Parietal lobe (tissue), 2 donors: ENCODE results near the genes SH3GLB2 and MIGA2.

DNA sequence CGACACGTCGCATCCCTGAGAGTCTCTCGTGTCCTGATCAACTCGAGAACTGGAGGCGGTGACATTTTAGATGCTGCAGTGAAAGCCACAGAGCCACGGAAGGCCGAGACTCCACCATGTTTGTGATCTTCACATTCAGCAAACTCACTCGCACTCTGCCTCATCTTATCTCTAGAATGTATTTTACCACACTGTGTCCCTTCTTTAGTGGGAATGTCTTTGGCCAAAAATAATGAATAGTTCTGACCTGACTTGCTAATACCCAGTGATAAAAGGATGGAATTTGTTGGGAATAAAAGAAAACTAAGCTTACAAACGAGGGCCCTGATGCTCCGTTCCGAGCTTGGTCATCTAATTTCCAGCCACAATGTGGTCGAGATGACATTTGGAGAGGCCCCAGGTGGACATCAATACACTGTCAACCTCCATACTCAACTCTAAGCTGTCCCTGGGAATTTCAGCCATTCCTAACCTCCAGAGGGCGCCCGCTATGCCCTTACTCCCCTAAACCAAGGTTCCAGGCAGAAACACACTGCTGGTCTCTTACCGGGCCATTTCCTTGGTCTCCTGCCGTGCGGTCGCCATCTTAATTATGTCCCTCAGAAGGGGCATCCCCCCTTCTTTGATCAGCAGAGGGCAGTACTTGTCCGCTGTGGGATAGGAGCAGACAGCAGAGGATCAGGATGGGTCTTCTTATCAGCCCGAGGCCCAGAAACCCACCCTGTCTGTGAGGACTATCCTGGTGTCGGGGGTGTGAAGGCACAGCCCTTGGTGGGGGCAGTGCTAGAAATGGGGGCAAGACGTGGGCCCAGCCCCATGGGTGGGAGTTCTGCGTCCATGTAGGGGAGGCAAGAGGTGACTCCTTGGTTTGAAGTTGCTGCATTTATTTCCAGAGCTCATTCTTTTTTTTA lies 9.2 kb upstream of the ZDHHC12 start:
- RAMPAGE, long total RNA, result no peak

DNA sequence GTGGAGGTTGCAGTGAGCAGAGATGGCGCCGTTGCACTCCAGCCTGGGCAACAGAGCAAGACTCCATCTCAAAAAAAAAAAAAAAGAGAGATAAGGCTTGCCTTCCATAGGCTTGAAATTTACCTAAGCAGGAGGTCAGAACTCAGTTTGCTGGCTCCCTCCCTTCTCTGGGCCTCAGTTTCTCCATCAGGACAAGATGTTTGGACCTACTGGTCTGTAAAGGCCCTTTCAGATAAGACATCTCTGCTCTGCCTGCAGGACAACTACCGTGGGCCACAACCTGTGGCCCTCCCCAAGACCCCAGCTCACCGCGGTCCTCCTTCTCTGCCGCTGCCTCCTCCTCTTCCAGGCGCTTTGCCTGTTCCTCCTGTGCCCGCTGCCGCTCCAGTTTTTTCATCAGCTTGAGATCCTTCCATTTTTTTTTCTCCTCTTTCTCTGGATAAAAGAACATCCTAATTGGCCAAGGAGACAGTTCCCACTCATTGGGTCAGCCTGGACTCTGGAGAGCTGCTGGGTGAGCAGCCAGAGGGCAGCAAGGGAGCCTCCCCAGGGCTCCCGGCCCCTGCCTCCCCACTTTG lies 1.1 kb downstream of the SPOUT1 start:
- RAMPAGE, long total RNA, result no peak

- RAMPAGE, long total RNA, result no peak
Measured at GRCh38 chr9:128881561-128881785, 277 bp downstream of the KYAT1 start.

DNA sequence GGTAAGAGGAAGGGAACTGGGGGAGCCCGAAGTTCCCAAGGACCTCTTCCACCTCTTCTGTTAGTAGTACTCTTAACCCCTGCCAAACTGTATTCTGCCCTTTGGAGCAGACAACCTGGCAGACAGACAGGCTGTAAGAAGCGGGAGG lies 1.2 kb downstream of the LRRC8A start:
- RAMPAGE, long total RNA, result no peak

DNA sequence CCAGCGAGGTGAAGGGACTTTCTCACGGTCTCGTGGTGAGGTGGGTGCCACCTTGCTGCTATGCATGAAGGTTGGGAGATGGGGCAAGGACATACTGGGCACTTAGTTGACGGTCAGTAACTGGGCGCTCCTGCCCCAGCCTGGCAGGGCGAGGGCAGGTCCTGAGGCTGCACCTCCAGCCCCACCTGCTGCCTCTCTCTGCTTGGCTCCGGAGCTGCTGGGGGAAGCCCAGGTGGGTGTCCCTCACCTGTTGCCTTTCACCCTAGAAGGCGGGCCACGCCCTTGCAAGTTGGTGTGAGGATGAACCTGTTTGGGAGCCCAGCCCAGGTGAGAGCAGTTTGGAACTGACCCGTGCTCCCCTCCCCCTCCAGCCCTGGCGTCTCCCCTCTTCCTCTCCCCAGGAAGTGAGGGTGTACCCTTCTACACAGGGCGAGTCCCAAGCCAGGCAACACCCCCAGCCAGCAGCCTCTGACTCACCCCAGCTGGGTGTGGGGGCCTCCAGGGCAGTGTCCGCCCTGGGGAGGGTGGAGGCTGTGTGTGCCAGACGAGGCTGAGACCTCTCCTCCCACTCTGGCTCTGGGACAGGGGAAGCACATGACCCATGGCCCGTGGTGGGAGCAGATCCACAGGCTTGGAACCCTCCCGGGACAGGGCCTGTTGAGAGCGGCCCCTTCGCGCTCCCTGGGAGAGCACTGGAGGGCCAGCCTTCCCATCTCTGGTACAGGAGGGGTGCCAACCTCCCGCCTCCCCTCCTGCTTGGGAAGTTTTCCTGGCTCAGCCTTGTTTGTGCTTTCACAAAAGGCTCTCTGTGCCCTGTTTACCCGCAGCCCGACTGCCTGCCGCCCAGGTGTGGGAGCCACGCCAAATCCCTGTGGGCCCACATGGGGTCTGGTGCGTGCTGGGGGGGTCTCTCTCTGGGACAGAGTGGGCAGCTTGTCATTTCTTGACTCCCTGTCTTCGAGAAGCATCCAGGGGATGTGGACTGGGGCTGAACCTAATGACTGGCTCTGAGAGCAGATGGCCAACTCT lies 10.5 kb downstream of the LRRC8A start:
- RAMPAGE, long total RNA, result no peak

DNA sequence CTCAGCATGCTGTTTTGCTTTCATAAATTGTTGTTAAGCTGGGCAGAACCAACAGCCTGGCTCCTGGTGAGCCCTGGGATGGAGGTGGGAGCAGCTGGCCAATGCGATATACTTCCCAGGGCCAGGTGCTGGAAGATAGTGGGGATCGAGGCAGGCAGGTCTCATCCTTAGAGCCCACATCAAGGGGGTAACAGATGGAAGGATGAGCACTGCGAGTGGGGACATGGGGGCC lies 5.2 kb upstream of the PHYHD1 start:
- RAMPAGE, long total RNA, result no peak

- RAMPAGE, long total RNA, result no peak
Measured at GRCh38 chr9:128940518-128940998, 6.8 kb downstream of the DOLK start.

DNA sequence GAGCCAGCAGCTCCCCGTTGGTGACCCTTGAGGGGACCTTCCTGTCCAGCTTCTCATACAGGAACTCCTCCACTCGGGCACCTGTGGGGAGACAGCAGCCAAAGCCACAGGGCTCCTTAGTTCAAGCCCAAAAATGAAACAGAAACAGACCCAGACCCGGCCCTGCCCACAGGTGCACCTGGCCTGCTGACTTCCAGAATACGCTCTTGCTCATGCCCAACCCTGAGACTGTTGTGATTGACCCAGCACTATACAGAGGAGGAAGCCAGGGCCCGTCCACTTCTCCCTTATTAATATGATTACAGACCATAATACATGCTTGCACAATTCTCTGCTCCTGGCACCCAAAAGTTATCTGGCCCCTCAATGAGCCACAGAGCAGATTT lies 7.0 kb downstream of the SH3GLB2 start:
- RAMPAGE, long total RNA, result no peak

DNA sequence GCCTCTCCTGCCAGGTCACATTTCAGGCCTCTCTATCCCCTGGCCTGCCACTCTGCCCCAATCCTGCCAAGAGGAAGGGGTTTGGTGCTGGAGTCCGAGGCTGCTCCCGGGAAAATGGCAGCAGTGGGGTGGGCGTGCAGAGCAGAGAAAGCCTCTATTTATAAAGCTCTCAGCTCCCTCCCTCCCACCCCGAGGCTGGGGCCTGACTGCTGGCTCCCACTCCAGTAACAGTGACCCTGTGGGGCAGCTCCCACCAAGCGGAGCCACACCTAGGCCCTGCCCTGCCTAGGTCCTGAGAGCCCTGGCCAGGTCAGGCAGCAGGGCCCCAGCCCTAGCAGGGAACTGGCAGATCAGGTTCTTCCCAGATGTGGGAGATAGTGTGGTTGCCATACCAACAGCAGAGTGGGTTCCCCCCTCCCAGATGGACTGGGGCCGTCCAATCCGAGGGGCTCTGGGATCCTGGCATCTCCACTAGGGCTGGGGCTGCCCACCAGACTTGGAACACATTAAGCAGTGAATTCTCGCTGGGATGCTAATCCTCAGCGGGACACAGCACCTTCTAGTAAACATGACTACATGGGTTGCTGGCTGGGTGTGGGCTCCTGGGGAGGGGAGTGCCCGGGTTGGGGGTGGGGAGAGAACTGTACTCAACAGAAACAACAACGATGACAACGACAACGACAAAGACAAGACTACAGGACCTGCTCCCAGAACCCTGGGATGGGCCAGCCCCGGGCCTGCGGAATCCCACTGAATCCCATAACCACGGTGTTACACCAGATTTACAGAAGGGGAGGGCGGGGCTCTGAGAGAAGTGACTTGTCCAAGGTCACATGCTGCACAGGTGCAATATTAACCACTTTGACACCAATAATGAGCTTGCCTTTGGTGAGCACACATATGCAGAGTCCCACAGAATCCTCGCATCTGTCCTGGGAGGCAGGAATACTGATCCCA lies 1.5 kb downstream of the SH3GLB2 start:
- RAMPAGE, long total RNA, result no peak

GRCh38 chr9:129027399-129028440 lies at the start of gene SH3GLB2:
SH3GLB2 (minus strand) TSS chr9:129028331.
- RAMPAGE, long total RNA, result no peak

DNA sequence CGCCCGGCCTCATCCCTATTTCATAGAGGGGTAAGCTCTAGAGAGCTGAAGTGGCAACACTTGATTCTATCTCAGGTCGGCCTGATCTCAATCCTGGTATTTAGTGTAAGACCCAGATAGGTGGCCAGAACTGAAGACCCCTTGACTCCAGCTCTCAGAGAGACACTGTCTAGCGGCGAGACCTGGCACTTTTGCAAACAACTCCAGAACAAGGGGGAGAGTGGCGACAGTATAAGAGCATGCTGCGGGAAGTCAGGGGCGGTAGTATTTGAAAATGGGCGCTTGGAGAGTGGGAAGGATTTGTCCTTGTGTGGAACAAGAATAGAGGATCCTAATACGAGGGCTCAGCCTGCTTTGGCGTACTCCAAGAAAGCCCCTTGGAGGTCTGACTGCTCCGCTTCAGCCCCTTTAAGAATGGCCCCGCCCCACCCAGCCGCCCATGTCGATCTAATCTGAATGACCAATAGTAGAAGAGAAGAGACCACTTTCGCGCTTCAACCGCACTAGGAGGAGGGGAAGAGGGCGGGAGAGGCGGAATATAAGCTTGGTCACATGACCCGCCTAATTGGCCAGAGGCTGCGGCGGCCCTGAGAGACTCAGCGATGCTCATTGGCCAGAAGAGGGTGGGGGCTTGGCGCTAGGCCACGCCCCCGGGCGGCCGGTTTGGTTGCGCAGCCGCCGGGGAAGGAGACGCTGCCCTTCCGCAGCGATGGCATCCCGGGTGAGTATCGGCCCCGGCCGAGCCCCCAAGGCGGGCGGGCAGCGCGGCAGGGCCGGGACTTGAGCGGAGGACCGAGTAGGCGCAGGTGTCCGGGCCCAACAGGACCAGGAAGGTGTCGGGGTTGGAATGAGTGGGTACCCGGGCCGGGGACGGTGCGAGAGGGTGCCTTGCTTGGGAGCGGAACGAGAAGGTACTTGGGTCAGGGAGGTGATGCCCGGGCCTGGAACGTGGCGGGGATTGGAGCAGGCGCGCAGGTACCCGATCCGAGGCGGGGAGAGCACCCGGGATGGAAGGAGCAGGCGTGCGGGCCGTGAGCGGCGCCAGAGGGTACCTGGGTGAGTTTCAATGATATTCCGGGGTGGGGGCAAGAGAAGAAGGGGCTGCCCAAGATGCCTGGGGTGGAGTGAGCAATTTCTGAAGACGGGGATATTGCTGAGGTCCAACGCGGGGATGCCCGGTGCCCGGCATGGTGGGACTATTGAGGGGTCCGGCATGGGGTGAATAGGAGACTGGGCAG lies at the start of gene MIGA2:
Gene MIGA2 (plus strand): TSS at position 666 of the 1,238 bp plus-strand sequence.
- RAMPAGE, long total RNA, result no peak

- RAMPAGE, long total RNA, result no peak
Measured at GRCh38 chr9:129088907-129090296, 8.5 kb downstream of the DOLPP1 start.

DNA sequence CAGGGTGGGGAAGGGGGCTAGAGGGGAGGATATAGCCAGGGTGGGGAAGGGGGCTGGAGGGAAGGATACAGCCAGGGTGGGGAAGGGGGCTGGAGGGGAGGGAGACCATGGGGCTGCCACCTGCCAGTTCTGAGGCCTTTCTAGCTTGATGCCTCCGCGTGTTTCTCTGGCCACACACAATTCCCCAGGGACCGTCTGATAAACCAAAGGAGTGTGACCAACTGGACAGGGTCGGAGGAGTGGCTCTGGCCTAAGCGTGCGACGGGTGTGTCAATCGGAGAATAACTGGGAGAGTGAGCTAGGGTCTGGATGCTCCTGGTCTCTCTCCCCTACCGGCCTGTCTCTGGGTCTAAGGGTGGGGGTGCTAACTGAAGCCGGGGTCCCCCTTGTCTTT lies 734 bp downstream of the CRAT start:
- RAMPAGE, long total RNA, result no peak

GRCh38 chr9:129138544-129138997 lies 27.4 kb downstream of the PTPA start:
- RAMPAGE, long total RNA, result no peak

GRCh38 chr9:129225859-129226250 lies 47.8 kb upstream of the IER5L start:
- RAMPAGE, long total RNA, result no peak

DNA sequence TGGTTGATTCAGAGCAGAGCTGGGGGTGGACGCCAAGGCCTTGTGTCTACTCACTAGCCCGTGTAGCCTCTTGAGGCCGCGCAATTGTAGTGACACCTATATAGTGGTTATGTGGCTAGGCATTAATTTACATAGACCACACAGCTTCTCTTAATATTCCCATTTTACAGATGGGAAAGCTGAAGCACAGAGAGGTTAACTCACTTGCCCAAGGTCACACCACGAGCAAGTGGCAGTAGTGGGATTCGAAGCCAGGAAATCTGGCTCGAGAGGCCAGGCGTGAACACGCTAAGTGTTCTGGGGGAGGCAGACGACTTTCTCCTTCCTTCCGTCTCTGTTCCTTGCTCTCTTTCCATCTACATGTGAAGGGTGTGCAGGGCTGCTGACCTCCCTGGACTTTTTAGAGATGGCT lies 49.7 kb upstream of the IER5L start:
- RAMPAGE, long total RNA, result no peak

DNA sequence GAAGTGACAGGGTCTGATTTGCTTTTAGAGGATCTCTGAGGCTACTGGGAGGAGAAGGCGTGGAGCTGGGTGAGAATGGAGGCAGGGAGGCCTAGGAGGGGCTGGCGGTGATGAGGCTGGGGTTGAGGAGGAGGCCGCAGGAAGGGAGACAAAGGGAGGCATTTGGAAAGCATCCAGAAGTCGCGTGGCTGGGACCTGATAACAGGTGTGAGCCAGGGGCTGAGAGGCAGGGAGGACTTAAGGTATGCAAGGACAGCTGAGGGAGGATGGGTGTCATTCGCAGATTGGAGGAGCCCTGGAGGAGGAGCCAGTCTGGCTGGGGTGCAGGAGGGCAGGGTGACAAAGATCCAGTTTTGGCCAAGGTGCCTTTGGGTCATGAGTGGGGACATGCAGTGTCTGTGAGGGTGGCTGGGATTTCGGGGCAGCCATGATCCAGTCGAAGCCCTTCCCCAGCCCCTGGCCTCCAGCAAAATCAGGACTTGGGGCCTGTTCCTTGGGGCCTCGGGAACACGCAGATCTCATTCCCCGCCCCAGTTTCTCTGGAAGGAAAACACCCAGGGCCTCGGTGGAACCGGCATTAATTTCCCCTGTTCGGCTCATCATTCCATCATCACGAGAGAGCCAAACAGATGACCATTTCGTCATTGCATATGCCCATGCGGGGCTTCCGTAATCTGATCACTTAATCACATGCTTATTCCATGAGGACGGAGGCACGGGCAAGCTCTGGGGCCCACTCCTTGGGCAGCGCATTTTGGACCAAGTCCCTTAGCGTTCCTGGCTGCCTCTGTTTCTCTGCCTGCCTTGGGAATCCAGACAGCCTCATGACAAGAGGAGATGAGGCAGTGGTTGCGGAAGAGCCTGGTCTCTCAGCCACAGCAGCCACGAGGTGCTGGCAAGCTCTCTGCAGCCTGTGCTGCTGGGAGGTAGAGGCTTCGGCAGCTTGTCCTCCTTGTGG lies 64.7 kb upstream of the IER5L start:
- RAMPAGE, long total RNA, result no peak

DNA sequence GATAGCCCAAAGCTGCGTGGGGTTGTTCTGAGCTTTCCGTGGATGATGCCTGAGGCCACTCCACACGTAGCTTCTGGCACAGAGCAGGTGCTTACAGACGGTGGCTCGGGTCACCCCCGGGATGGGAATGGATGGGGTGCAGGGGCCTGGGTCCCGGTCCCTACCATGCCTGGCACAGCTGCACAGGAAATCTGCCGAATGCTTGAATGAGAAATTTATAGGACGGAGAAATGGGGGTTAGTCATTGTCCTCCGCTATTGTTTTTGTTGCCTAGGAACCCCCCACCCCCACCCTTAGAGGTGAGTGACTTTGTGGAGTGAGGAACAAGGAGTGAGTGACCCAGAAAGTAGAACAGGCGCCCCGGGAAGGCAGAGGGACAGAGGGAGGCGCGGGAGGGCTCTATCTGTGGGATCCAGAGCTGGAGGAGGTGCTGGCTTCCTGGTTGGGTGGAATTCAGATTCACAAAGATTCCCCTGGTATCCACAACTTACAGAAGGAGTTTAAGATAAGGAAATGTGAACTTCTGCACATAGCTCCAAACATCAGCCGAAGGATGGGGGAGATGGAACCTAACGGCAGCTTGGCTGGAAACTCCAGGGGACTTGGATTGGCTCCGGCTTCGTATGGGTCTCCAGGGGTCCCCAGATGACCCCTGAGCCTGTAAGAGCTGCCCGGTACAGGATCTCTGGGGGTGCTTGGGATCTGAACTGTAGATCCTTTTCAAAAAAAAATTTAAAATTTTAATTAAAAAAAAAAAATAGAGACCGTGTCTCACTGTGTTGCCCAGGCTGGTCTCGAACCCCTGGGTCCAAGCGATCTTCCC lies 68.5 kb upstream of the IER5L start:
- RAMPAGE, long total RNA, result no peak

DNA sequence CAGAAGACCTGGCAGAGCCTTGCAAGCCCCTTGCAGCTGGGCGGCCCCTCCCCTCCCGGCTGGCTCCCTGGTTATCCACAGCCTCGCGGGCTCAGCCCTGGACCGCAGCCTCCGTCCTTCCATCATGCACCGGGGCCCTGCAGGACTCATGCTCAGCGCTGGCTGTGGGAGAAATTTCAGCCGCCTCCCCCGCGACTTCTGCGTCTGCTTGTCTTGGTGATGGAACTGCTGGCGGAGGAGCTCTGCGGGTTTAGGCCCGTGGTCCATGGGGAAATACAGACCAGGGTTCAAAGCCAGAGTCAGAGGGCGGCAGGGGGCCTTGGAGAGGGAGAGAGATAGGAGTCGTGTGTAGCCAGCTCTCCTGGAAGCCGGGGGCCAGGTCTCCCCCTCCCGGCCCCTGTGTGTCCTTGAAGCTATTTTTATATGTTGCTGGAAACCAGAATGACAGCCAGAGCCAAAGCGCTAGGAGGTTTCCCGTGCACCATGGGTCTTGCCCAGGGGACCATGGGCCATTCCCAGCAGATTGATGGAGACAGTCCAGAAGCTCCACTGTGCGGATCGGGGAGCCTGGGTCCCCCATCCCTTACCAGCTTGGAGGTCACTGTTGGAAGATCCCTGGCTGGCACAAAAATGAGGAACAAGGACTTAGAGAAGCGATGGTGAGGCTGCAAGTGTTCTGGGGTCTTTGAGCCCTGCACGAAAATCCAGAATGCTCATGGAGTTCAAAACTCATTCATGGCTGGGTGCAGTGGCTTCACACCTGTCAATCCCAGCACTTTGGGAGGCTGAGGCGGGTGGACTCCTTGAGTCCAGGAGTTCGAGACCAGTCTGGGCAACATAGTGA lies 76.1 kb upstream of the IER5L start:
- RAMPAGE, long total RNA, result no peak

GRCh38 chr9:129271142-129271445 lies 93.0 kb upstream of the IER5L start:
- RAMPAGE, long total RNA, result no peak